CD14-positive monocyte (primary cell): ENCODE data around the genes USP32 and NACA2.

DNA sequence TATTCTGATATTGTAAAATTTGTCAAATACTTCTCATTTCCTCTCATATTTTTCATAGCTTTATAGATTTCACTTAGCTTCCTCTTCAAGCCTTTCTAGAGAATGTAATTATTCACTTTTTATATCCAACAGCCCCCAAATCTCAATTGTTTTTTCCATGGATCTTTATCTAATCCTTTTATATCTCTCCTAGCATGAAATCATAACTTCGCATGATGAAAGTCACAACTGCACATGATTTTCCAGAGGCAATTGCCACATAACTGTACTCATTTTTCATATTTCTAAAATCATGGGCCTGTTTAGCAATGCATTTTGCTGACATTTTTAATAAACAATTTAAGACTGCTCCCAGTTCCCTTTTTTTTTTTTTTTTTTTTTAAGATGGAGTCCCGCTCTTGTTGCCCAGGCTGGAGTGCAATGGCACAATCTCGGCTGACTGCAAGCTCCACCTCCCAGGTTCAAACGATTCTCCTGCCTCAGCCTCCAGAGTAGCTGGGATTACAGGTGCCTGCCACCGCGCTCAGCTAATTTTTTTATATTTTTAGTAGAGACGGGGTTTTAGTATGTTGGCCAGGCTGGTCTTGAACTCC is 83.5 kb downstream of the VMP1 start:
- CAGE, long polyA plus RNA = no peak

DNA sequence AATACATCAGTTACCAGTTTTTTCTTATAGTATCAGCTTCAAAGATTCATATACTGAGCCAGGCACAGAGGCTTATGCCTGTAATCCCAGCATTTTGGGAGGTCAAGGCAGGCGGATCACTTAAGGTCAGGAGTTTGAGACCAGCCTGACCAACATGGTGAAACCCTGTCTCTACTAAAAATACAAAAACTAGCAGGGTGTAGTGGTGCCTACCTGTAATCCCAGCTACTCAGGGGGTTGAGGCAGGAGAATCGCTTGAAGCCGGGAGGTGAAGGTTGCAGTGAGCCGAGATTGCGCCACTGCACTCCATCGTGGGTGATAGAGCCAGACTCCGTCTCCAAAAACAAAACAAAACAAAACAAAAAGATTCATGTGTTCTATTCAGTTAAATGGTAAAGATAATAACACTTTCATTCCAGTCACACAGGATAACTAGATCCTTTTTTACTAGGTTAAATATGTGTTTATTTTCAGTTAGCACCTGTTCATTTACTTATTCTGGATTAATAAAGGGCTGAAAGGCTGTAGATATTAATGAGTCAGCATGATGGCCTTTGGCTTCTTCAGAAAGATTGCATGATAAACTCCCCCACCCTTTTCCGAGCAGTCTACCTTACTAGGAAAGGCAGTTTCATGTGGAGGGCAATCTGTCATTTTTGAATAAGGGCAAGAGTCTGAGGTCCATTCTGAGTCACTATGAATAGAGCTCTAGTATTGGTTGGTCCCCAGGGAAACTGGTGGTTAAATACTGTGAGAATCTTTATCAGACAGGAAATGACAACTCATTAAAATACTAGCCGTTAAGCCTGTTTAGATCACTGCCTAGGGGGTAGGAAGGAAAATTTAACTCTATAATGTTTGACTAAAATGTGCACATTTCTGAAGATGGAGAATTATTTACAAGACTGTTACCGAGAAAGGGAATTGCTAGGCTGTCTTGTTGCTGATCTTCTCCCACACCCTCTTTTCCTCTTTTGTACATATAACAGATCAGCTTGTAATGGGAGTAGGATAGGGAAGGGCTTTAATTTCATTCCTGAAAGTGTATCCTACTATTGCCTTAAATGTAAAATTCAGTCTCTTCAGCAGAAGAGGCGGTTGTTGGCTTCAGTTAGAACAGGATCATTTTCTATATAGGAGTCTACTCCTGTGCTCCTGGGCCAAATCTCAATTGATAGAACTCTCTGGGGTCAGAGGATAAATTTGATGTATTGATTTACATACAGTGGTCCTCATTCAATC is 63.5 kb downstream of the TUBD1 start:
- CAGE, long polyA plus RNA = no peak

DNA sequence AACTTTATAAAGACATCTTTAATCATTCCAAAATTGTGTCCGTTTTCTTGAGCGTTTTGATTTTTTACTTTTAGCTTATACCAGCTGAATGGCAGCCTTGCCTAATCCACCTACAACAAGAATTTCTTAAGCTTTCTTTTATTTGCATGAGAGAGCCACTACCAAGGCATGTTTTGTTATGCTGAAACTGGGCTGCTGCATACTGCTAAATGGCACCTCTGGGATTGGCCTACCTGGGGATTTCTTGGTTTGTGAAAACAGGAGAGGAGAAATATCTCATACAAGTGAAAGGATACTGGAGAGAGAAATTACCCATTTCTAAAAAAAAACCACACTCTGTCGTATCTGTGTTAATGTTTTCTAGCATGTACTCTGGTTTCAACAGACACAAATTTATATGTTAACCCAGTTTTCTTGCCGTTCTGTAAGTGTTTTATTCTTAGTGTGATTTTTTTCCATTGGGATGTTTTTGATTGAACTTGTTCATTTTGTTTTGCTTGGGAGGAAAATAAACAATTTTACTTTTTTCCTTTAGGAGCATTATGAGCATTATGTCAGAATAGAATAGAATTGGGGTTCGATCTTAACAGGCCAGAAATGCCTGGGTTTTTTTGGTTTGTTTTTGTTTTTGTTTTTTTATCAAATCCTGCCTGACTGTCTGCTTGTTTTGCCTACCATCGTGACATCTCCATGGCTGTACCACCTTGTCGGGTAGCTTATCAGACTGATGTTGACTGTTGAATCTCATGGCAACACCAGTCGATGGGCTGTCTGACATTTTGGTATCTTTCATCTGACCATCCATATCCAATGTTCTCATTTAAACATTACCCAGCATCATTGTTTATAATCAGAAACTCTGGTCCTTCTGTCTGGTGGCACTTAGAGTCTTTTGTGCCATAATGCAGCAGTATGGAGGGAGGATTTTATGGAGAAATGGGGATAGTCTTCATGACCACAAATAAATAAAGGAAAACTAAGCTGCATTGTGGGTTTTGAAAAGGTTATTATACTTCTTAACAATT is 51.9 kb downstream of the TUBD1 start:
- CAGE, long polyA plus RNA = no peak

- CAGE, long polyA plus RNA = no peak
Measured at GRCh38 chr17:59845523-59846175, 47.1 kb downstream of the TUBD1 start.

- CAGE, long polyA plus RNA = no peak
Measured at GRCh38 chr17:60091757-60092194, 13.1 kb upstream of the HEATR6 start.

DNA sequence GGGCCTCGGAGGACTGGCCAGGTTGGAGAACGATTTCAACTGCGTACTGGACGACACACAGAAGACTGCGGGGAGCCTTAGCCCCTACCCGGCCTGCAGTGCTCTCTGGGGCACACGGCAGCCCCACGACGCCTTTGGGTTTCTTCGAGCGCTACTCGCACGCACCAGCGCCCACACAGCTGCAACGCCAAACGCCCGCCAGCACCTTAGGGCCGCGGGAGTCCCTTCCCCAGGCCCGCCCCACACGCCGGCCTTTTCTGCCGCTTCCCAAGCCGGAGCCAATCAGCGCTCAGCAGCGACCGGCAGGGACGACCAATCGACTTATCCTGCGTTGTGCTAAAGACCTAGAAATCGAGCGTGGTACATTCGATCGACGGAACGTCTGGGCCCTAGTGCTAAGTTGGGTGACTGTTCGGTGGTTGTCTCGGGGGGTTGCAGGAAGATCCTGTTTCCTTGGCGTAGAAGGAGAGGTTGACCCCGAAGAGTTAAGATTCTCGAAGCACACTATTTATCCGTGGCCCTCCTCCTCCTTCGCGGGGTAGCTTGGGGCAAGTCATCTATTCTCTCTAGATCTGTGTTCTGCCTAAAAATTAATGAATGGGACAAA is 14.2 kb upstream of the CA4 start:
- CAGE, long polyA plus RNA = no peak

- CAGE, long polyA plus RNA = start-site peak on the minus strand at chr17:60391922-60392147, 30 and 53 reads in 2 replicates
Measured at GRCh38 chr17:60391852-60392797, at the start of gene USP32. TSS of gene USP32 (minus strand) at chr17:60392133.

DNA sequence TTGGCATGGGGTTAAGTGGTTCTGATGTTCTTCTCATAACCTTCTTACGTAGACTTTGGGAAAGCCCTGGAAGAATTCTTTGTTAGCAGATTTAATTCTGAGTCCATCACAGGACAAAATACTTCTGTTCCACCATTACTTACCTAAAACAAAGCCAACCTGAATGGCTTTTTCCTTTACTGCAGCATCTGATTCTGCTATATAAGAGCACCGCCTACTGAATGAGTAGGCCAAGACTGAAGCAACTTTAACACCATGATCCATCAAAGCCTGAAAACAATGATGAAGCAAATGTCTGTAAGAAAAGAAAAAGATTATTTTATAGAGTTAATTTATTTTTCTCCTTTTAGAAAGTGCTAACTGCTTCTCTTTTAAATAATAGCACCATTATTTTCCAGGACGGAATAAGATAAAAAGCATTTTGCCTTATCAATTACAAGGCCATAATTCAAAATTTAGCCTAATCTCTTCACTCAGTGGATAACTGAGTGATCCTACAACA is 31.7 kb downstream of the APPBP2 start:
- CAGE, long polyA plus RNA = no peak

DNA sequence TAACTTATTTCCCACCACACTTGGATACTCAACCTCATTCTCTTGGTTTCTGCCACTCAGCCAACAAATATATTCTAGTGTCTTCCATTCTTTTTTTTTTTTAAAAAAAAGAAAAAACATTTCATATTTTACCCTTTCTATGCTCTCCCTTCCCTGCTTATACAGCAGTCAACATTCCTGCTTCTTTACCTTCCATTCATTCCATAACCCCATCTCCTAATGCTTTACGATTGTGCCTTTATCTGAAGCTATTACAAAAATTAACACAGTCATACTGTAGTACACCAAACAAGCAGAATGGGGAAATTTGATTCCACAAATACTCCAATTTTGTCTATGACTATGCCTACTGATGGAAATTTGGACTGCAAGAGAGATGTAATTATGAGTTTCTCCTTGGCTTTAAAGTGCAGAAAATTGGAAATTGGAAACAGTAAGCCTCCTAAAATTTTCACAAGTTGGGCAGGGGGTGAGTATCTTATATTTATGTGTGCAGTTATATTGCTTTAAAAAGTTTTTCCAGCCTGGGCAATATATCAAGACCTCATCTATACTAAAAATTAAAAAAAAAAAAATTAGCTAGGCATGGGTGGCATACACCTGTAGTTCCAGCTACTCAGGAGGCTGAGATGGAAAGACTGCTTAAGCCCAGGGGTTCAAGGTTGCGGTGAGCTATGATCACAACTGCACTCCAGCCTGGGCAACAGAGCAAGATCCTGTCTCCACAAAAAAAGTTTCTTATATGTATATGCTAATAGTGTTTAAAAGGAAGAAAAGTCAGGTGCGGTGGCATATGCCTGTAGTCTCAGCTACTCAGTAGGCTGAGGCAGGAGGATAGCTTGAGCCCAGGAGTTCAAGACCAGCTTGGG is 3.0 kb downstream of the APPBP2 start:
- CAGE, long polyA plus RNA = no peak

- CAGE, long polyA plus RNA = no peak
Measured at GRCh38 chr17:60525273-60525588, 811 bp downstream of the APPBP2 start.

DNA sequence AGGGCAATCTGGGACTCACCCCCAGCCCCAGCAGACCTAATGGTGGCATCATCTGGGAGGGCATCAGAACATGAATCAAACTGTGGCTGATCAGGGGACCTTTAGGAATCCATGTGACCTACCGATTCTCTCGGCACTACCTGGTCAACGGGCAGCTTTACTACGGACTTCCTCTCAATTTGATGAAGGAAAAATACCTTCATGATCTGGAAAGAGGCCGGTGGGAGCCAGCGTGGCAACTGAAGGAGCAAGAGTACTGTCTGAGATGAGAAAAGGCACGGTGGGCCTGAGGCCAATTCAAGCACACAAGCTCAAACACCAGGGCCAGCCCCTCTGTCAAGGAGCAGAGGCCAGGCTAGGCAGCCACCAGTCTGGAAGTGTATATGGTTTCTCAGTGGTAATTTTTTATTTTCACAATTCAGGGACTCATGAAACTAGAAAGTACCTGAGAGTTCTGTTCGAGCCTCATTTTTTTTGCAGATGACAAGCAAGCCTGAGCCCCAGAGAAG is 5.1 kb upstream of the TBX2 start:
- CAGE, long polyA plus RNA = no peak

DNA sequence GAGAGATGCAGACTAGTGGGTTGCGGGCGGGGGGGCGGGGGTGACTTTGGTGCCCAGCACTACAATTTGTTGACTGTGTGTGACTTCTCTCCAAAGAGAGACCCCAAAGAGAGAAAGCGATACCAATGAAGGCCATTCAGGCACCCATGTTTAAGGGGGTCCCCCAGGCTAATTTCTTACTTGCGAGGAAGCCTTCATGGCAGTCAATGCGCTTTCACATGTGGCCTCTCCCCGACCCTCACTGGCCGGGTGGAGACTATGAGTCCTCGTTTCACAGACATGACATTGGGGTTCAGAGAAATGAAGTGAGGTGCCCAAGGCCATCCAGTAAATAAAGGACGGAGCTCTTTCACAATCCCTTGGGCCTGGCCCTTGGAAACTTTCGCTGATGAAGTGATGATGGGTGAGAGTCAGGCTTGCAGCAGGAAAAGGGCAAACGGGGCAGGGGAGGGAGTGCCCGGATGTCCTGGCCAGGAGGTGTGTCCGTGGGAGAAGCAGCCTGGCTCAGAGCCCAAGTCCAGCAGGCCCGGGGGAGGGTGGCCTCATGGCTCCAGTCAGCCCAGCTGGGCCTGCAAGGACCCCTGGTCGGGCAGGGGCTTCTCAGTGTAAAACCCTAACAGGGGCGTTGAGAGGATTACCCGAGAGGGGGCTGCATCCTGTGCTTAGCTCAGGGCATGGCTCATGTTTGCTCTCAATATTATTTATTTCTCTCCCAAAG is 14.6 kb downstream of the TBX2 start:
- CAGE, long polyA plus RNA = no peak

GRCh38 chr17:61591059-61591589 is at the start of gene NACA2:
TSS of gene NACA2 (minus strand) at chr17:61591219.
- CAGE, long polyA plus RNA = no peak

- CAGE, long polyA plus RNA = no peak
Measured at GRCh38 chr17:62029754-62030231, 35.3 kb downstream of the MED13 start.

DNA sequence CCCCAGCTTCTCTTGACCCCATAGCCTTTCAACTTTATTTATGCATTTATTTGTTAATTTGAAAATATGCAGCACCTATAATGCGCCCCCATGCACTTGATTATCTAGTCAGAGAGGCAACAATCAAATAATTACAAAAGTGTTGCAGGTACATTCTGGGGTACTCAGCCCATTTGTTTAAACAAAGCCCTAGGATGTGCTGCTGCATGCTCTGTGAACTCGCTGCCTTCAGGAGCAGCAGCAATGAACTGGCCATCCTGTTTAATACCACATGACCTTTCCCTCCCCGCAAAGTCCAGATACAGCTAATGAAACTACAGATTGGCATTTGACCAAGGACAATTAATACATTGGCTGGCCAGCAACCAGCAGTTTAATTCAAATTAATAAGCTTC is 28.7 kb upstream of the MED13 start:
- CAGE, long polyA plus RNA = no peak

GRCh38 chr17:62564684-62565185 is 62.7 kb upstream of the MRC2 start:
- CAGE, long polyA plus RNA = no peak

GRCh38 chr17:62579520-62580167 is 47.8 kb upstream of the MRC2 start:
- CAGE, long polyA plus RNA = no peak

DNA sequence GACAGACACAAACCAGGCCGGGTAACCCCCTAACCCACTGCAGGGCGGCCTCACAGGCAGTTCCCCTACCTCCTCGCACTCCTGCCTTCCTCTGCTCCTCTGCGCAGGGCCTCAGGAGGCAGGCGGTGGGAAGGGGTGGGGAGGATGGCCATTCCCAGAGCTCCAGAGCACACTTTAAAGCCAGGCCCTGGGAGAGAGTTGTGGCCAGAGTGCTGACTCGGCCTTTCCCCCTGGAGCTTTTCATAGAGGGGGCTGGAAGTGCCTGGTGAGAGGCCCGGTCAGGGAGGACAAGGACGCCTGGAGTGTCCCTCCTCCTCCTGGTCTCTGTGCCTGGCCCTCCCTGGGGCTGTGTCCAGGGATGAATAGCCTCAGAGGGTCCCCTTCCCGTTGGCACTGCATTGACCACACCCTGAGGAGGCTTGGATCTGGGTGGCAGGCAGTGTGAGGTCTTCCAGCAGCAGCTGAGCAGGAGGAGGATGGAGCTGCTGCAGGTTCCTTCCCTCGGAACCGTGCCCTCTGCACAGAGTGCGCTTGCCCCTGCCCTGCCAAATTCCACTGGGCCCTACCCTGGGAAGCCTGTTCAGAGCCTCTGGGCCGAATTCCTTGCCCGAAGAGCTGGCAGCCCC is 1.8 kb downstream of the MRC2 start:
- CAGE, long polyA plus RNA = no peak

GRCh38 chr17:62703140-62703636 is 75.7 kb downstream of the MRC2 start:
- CAGE, long polyA plus RNA = no peak

- CAGE, long polyA plus RNA = no peak
Measured at GRCh38 chr17:62819526-62820284, 11.6 kb upstream of the MARCHF10 start.